ENCODE data around the genes OR7D2, ZNF846, DNMT1 and SLC44A2.

- PRO-cap, 5 experiments: no peak in any of the 5 experiments
- RAMPAGE, long total RNA, 2 experiments: no peak in any of the 2 experiments
- RRBS: no CpG with 5 or more reads among the region's 9 CpGs
Observed at GRCh38 chr19:9009441-9009738, 77.5 kb upstream of the OR1M1 start.

GRCh38 chr19:9149289-9149851 is 9.2 kb downstream of the ZNF317 start:
- PRO-cap, 5 experiments: no peak in any of the 5 experiments
- RAMPAGE, long total RNA, 2 experiments: no peak in any of the 2 experiments
- RRBS: 100% methylated on average over 1 of the region's 10 CpGs

GRCh38 chr19:9178792-9179114 is at the start of gene OR7D2:
Gene OR7D2 (plus strand): TSS chr19:9178979.
- PRO-cap, 5 experiments: no peak in any of the 5 experiments
- RAMPAGE, long total RNA, 2 experiments: no peak in any of the 2 experiments
- RRBS: no CpG with 5 or more reads among the region's 4 CpGs

GRCh38 chr19:9430421-9430997 is 4.9 kb downstream of the ZNF266 start:
- PRO-cap, 5 experiments: no peak in any of the 5 experiments
- RAMPAGE, long total RNA, 2 experiments: no peak in any of the 2 experiments
- RRBS: no CpG with 5 or more reads among the region's 5 CpGs

DNA sequence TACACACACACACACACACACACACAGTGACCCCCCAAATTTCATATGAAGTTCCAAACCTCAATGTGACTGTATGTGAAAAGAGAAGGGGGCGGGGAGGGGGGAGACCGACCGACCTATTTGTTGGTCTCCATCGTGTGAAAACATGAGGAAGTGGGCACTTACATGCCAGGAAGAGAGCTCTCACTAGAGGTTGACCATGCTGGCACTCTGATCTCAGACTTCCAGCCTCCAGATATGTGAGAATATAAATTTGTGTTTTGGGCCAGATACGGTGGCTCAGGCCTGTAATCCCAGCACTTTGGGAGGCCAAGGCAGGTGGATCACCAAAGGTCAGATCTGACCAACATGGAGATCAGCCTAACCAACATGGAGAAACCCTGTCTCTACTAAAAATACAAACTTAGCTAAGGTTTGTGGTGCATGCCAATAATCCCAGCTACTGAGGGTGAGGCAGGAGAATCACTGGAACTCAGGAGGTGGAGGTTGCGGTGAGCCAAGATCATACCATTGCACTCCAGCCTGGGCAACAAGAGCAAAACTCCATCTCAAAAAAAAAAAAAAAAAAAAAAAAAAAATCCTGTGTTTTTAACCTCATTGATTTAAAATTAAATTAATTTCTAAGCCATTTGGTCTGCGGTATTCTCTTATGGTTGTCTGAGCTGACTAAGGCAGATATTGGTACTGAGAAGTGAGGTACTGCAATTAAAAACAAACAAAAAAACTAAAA is 24.3 kb downstream of the ZNF562 start:
- PRO-cap, 5 experiments: peak in 1 of 5 experiments; most common minus-strand start position 118 of the sequence (in 1)
- RAMPAGE, long total RNA, 2 experiments: no peak in any of the 2 experiments
- RRBS: no CpG with 5 or more reads among the region's 7 CpGs

- PRO-cap, 5 experiments: peak in 5 of 5 experiments; most common plus-strand start chr19:9768814 (in 4); most common minus-strand start chr19:9768924 (in 3)
- RAMPAGE, long total RNA, 2 experiments: no peak in any of the 2 experiments
- RRBS: 4% methylated on average over 8 of the region's 72 CpGs
Observed at GRCh38 chr19:9768167-9769238, at the start of gene ZNF846. Gene ZNF846 (minus strand): TSS chr19:9768738.

- PRO-cap, 5 experiments: peak in 1 of 5 experiments; most common plus-strand start chr19:9934407 (in 1)
- RAMPAGE, long total RNA, 2 experiments: no peak in any of the 2 experiments
- RRBS: no CpG with 5 or more reads among the region's 22 CpGs
Observed at GRCh38 chr19:9934077-9934849, 2.1 kb downstream of the OLFM2 start.

DNA sequence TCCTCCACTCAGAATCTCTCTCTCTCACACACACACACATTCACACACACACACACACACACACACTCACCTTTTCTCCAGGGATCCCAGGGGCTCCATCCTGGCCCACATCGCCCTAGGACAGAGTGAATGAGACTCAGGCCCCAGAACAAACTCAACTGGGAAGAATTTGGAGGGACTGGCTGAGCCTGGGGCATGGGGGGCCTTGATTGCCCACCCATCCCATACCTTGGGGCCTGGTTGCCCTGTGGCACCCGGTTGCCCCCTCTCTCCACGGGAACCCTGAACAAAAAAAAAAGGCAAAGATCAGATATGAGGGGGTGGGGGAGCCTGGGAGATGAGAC is 29.8 kb downstream of the COL5A3 start:
- PRO-cap, 5 experiments: no peak in any of the 5 experiments
- RAMPAGE, long total RNA, 2 experiments: no peak in any of the 2 experiments
- RRBS: no CpG with 5 or more reads among the region's 3 CpGs

DNA sequence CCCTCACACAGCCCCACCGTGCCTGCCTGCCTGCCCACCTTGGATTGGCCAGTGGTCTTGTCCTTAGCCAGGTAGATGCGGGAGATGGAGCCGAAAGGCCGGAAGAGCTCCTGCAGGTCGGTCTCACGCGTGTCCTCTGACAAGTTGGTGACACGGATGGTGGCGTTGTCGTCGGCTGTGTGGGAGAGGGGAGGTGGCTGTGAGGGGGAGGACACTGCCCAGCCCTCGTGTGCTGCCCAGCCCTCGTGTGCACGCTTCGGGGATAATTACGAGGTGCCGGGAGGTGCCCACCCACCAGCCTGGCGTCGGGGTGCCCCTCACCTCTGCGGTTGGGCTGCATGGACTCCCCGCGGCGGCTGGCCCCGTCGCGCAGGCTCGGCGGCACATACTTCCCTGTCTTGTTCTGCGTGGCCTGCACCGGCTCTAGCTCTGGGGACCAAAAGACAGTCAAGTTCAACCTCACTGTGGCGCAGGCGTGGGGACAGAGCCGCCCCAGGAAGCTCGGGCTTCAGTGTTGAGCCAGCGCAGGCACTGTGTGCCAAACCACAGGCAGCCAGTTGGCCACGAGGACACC is 4.0 kb downstream of the EIF3G start:
- PRO-cap, 5 experiments: peak in 1 of 5 experiments; most common minus-strand start position 425 of the sequence (in 1)
- RAMPAGE, long total RNA, 2 experiments: no peak in any of the 2 experiments
- RRBS: no CpG with 5 or more reads among the region's 36 CpGs

GRCh38 chr19:10121835-10122418 is 2.2 kb upstream of the EIF3G start:
- PRO-cap, 5 experiments: no peak in any of the 5 experiments
- RAMPAGE, long total RNA, 2 experiments: no peak in any of the 2 experiments
- RRBS: no CpG with 5 or more reads among the region's 7 CpGs

GRCh38 chr19:10142773-10143327 is 23.2 kb upstream of the EIF3G start:
- PRO-cap, 5 experiments: peak in 1 of 5 experiments; most common plus-strand start chr19:10143014 (in 1); most common minus-strand start chr19:10142894 (in 1)
- RAMPAGE, long total RNA, 2 experiments: no peak in any of the 2 experiments
- RRBS: no CpG with 5 or more reads among the region's 12 CpGs

- PRO-cap, 5 experiments: peak in 5 of 5 experiments; most common plus-strand start chr19:10195032 (in 2); most common minus-strand start chr19:10194682 (in 3)
- RAMPAGE, long total RNA, 2 experiments: start-site peak on the minus strand in 2 of 2 experiments, at chr19:10194902-10194955 at its widest, 402 to 1,603 reads per replicate
- RRBS: under 1% methylated on average over 45 of the region's 71 CpGs
Observed at GRCh38 chr19:10194589-10195386, at the start of gene DNMT1. Gene DNMT1 (minus strand): TSS chr19:10194953.

- PRO-cap, 5 experiments: no peak in any of the 5 experiments
- RAMPAGE, long total RNA, 2 experiments: no peak in any of the 2 experiments
- RRBS: no CpG with 5 or more reads among the region's 6 CpGs
Observed at GRCh38 chr19:10219692-10220394, 11.3 kb downstream of the S1PR2 start.

- PRO-cap, 5 experiments: no peak in any of the 5 experiments
- RAMPAGE, long total RNA, 2 experiments: no peak in any of the 2 experiments
- RRBS: 17% methylated on average over 2 of the region's 22 CpGs
Observed at GRCh38 chr19:10287766-10288100, 978 bp downstream of the ICAM4 start.

DNA sequence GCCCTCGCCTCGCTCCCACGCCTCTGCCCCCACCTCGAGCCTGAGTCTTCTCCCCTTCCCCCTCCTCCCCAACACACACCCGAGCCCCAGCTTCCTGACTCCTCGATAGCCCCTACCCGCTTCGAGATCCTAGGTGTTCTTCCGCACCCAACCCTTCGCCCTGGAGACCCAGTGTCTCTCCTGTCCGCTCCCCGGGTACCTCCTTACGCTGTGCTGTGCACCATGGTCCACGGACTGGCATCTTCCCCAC is 385 bp downstream of the ICAM5 start:
- PRO-cap, 5 experiments: no peak in any of the 5 experiments
- RAMPAGE, long total RNA, 2 experiments: no peak in any of the 2 experiments
- RRBS: no CpG with 5 or more reads among the region's 14 CpGs

DNA sequence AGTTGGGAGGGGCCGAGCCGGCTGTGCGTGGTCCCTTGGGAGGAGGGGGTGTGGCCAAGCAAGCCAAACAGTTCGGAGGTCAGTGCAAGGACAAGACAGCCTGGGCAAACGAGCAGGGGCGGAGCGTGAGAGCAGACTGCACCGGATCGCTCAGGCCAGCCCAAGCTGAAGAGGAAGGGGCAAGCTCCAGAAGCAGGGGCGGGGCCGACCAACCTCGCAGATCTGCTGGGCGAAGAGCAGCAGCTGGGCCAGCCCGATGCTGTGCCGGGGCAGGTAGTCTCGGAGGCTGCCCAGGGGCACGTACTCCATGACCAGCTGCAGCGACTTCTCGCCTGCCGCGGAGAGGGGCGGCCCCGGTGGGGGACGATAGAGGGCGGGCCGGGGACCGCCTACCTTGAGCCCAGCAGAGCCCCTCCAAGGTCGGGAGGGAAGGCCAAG is 13.9 kb upstream of the ICAM3 start:
- PRO-cap, 5 experiments: peak in 5 of 5 experiments; most common plus-strand start position 107 of the sequence (in 4); most common minus-strand start position 138 of the sequence (in 2)
- RAMPAGE, long total RNA, 2 experiments: no peak in any of the 2 experiments
- RRBS: 47% methylated on average over 14 of the region's 28 CpGs

GRCh38 chr19:10478321-10479585 is 24.4 kb downstream of the KEAP1 start:
- PRO-cap, 5 experiments: peak in 5 of 5 experiments; most common plus-strand start chr19:10479253 (in 5)
- RAMPAGE, long total RNA, 2 experiments: no peak in any of the 2 experiments
- RRBS: no CpG with 5 or more reads among the region's 53 CpGs

DNA sequence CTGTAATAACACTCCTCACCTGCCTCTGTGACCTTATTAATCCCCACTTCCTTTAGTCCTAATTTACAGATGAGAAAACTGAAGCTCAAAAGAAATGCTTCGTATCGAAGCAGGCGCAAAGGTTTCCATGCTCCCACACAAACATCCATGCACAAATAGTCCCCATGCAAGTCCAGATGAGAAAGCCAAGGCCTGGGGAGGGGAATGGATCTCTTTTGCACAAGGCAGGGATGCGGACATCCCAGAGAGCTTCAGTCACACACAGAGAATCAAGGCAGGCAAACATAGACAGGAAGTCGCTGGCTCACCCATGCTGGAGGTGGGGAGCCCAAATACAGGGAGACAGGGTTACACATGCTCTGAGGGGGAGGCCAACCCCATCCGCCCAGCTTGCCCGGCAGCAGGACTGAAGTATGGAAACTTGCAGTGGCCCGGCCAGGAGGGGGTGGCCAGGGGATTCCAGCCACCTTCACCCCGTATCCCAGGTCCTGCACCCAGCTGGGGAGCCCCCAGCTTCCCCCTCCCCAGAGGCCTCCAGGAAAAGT is 442 bp downstream of the S1PR5 start:
- PRO-cap, 5 experiments: no peak in any of the 5 experiments
- RAMPAGE, long total RNA, 2 experiments: no peak in any of the 2 experiments
- RRBS: no CpG with 5 or more reads among the region's 9 CpGs

GRCh38 chr19:10602949-10603912 is 16.1 kb upstream of the AP1M2 start:
- PRO-cap, 5 experiments: peak in 3 of 5 experiments; most common plus-strand start chr19:10603175 (in 2); most common minus-strand start chr19:10603381 (in 2)
- RAMPAGE, long total RNA, 2 experiments: no peak in any of the 2 experiments
- RRBS: no CpG with 5 or more reads among the region's 28 CpGs

DNA sequence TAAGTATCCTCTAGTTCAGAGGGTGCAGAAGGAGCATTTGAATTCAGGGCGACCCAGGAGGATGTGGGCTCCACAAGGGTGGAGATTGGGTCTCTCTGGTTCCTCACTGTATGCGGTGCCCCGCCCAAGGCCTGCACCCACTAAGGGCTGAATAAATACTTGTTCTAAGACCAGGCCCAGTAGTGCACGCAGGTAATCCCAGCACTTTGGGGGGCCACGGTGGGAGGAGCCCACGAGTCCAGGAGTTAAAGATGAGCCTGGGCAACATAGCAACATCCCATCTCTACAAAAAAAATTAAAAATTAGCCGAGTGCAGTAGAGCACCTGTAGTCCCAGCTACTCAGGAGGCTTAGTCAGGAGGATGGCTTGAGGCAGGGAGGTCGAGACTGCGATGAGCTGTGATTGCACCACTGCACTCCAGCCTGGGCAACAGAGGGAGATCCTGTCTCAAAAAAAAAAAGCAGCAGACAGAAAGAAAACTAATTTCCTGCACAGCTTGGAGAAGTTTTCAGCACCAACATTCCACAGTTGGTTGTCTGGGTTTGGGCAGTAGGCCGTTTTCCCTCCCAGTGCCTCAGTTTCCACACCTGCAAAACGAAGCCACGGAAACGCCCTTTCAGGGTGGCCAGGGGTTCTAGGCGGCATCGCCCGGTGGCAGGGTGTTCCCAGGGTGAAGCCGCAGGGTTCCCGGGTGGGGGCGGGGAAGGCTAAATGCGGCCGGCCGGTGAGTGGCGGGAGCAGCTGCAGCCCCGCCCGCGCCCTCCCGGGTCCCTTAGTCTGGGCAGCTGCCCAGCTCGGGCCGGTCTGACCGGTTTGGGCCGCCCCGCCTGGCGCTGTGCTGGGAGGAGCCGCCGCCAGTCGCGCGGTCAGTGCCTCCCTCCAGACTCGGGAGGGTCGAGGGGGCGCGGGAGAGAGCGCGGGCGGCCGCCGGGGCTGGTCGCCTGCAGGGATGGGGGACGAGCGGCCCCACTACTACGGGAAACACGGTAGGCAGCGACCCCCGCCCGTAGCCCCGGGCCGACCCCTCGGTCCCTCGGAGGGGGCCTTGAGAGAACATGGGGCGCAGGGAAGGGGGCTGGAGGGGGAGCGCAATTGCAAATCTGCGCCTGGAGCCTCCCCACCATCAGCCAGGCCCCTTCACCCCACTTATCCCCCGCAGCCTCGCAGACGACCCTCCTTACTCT is at the start of gene SLC44A2:
Gene SLC44A2 (plus strand): TSS at position 869 of the 1,184 bp plus-strand sequence.
- PRO-cap, 5 experiments: peak in 3 of 5 experiments; most common plus-strand start position 857 of the sequence (in 1)
- RAMPAGE, long total RNA, 2 experiments: no peak in any of the 2 experiments
- RRBS: 16% methylated on average over 16 of the region's 65 CpGs

All from liver (tissue), 9 donors.